ENCODE measurements around a stretch of chr18.

- PRO-cap = no peak
- RAMPAGE, long total RNA = no peak
Measured at GRCh38 chr18:58361039-58361710, 267.7 kb downstream of the ALPK2 start.

- PRO-cap = no peak
- RAMPAGE, long total RNA = no peak
Measured at GRCh38 chr18:58402052-58402821, 226.7 kb downstream of the ALPK2 start.

DNA sequence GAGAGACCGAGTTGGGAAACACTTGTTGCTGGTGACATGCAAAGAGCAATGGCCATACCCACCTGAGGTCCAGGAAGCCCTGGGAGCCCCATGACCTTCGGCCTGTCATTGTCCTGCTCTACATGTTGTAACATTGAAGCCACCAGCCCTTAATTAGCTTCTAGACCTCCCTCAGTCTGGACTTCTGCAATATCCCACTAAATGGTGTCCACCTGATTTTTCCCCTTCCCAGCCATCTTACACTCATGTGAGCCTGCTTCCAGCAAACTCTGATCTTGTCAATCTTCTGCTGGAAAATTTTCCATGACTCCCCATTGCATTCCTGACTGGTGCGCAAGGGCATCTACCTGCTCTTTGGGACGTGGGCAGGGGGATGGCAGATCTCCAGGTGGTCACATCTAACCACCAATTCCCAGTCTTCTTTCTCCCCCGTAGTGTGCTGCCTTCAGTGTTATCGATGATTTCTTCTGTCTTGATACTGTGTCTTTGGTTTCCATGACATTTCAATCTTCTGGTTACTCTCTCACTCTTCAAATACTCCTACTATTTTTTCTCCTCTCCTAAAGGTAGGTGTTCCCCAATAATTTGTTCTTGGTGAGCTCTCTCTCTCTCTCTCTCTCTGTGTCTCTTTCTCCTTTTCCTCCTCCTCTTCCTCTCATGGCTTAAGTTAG lies 220.7 kb downstream of the ALPK2 start:
- PRO-cap = no peak
- RAMPAGE, long total RNA = no peak

DNA sequence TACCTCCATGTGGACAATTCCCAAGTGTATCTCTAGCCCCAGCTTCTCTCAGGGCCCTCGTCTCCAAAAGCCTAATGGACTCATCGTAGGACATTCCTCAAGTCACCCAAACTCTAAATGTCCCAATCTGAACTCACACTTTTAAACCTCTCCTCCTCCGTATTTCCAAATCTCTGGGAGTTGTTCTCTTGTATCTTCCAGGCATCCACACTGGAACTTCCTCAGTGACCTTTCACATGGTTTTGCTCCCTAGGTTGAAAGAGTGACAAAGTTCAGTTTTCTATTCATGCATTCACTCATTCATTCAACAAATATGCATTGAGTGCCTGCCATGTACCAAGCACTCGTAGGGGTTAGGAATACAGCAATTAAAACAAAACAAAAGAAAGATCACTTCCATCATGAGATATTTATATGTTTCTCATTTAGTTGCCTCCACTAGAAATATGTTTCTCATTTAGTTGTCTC lies 220.2 kb downstream of the ALPK2 start:
- PRO-cap = no peak
- RAMPAGE, long total RNA = no peak

GRCh38 chr18:58438663-58438955 lies 190.3 kb downstream of the ALPK2 start:
- PRO-cap = no peak
- RAMPAGE, long total RNA = no peak

DNA sequence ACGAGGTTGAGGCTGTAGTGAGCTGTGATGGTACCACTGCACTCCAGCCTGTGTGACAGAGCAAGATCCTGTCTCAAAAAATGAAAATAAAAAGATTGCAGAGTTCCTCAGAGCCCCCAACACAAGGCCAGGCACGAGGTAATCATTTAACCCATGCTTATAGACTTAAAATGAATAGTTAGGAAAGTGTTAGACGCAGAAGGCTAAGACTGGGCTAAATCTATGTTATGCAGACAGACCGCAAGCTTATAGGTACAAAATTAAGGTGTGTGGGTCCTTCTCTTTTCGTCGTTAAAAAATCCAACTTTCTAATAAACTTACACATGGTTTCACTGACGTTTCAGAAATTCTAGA lies 177.3 kb downstream of the ALPK2 start:
- PRO-cap = no peak
- RAMPAGE, long total RNA = no peak

- PRO-cap = no peak
- RAMPAGE, long total RNA = no peak
Measured at GRCh38 chr18:58556161-58556685, 72.7 kb downstream of the ALPK2 start.

DNA sequence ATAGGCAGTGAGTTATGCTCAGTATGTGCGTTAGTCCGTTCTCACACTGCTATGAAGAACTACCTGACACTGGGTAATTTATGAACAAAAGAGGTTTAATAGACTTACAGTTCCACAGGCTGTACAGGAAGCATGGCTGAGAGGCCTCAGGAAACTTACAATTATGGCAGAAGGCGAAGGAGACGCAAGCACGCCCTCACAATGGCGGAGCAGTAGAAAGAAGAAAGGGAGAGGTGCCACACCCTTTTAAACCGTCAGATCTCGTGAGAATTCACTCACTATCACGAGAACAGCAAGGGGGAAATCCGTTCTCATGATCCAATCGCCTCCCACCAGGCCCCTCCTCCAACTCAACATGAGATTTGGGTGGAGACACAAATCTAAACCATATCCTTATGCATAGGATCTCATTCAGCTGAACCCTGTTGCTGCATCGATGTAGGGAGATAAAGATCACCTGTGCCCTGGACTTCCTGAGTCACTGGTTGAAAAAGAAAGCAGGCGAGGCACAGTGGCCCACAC lies 84.6 kb upstream of the ZNF532 start:
- PRO-cap = no peak
- RAMPAGE, long total RNA = no peak

DNA sequence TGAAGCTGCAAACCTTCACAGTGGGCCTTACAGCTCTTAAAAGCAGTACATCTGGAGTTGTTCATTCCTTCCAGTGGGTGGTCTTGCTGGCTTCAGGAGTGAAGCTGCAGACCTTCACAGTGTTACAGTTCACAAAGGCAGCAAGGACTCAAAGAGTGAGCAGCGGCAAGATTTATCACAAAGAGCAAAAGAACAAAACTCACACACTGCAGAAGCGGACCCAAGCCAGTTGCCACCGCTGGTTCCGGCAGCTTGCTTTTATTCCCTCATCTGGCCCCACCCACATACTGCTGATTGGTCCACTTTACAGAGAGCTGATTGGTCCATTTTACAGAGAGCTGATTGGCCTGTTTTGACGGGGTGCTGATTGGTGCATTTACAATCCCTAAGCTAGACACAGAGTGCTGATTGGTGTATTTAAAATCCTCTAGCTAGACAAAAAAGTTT lies 37.3 kb upstream of the ZNF532 start:
- PRO-cap = no peak
- RAMPAGE, long total RNA = no peak

- PRO-cap = no peak
- RAMPAGE, long total RNA = no peak
Measured at GRCh38 chr18:58970964-58971517, 106.4 kb downstream of the ZNF532 start.

- PRO-cap = no peak
- RAMPAGE, long total RNA = no peak
Measured at GRCh38 chr18:58996805-58997332, 132.2 kb downstream of the ZNF532 start.

- PRO-cap = no peak
- RAMPAGE, long total RNA = no peak
Measured at GRCh38 chr18:59333016-59333548, 14.6 kb upstream of the CPLX4 start.

DNA sequence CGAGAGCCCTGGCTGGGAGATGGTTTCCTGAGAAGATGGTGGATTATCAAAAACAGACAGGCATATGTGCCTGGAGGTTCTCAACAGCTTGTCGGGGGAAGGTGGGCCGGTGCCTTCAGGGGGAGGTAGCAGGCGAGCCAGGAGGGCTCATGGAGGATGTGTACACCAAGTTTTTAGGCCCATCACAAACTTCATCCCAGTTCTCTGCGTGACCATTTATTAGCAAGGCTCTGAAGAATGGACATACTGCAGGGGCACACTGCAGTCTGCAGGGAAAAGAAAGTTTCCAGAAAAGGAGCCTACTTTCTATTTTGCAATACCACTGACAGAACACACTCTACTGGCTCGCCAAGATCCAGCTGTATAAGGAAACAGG lies 67.5 kb downstream of the CCBE1 start:
- PRO-cap = no peak
- RAMPAGE, long total RNA = no peak

DNA sequence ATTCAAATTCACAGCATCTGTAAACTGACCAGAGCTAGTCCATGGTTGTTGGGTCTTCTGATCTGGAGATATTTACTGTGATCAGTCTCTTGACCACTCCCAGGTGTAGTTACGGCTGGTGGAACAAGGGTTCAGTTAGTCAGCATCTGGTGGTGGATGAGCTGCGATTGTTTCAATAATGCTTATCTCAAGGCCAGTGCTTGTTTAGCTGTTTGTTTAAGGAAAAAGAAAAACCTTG lies 80.5 kb downstream of the PMAIP1 start:
- PRO-cap = no peak
- RAMPAGE, long total RNA = no peak

- PRO-cap = no peak
- RAMPAGE, long total RNA = no peak
Measured at GRCh38 chr18:61334542-61335120, 1.4 kb downstream of the CDH20 start.

GRCh38 chr18:61554358-61554858 lies 221.2 kb downstream of the CDH20 start:
- PRO-cap = no peak
- RAMPAGE, long total RNA = no peak

DNA sequence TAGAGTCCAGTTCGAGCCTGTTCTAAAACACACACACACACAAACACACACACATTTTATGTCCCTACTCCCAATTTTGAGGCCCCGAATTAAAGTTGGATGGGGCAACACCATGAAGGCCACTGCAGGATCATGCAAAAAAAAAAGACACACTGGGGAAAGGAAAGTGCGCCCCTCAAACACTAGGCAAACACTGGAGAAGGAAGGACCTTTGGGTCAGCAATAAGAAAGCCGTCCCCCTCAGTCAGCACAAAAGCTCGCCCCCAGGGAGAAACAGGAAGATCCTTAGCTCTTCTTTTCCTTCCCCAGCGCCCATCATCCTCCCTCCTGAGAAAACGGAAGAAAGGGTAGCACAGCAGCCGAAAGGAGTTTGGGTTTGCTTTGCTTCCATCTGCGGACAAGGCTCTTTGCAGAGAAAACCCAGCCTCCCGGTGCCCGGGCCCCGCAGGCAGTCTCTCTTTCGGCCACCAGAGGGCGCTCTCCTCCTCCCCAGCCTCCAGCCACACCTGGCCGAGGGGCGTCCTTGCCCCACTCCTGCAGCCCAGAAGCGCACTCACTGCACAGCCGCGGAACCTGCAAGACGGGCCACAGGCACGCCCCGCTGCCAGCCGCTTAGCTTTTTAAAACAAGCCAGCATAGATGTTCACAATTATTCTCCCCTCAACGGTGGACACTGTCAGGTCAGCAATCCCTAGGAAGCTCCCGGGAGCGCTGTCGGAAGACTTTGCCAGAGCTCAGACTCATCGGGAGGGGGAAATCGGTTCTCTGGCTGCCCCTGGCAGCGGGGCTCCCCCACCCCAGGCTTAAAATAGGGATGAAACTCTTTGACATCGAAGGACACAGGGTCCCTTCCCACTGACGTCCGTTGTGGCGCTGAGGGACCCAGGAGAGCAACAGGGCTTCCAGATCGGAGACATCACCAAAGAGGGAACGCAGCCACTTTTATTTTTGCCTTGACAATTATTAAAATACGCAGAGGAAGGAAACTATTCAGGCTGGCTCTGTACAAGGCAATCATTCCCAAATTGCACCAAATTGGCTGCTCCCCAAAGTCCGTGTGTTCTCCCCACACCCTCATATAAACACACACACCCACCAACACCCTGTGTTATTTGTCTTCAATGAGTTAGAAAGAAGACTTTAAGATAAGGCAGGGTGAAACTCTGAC lies 248.7 kb downstream of the CDH20 start:
- PRO-cap = no peak
- RAMPAGE, long total RNA = no peak

- PRO-cap = no peak
- RAMPAGE, long total RNA = no peak
Measured at GRCh38 chr18:61734495-61734960, 158.3 kb downstream of the RNF152 start.

GRCh38 chr18:61735780-61736140 lies 157.0 kb downstream of the RNF152 start:
- PRO-cap = no peak
- RAMPAGE, long total RNA = no peak

- PRO-cap = no peak
- RAMPAGE, long total RNA = no peak
Measured at GRCh38 chr18:61831020-61831562, 61.7 kb downstream of the RNF152 start.